Metastatic Pancreatic Carcinoma in the Ovary (tissue), 1 donor: ENCODE results near the gene SDHAF2.

GRCh38 chr11:60992690-60993530, 21.4 kb downstream of the CD6 start:
- PRO-cap: no peak

GRCh38 chr11:61127533-61127993, 25.3 kb downstream of the CD5 start:
- PRO-cap: no peak

GRCh38 chr11:61134201-61134767, 26.9 kb downstream of the VPS37C start:
- PRO-cap: no peak

- PRO-cap: bidirectional peak, plus-strand start at chr11:61141844, minus-strand start at chr11:61141617
Observed at GRCh38 chr11:61141701-61142127, 19.5 kb downstream of the VPS37C start.

DNA sequence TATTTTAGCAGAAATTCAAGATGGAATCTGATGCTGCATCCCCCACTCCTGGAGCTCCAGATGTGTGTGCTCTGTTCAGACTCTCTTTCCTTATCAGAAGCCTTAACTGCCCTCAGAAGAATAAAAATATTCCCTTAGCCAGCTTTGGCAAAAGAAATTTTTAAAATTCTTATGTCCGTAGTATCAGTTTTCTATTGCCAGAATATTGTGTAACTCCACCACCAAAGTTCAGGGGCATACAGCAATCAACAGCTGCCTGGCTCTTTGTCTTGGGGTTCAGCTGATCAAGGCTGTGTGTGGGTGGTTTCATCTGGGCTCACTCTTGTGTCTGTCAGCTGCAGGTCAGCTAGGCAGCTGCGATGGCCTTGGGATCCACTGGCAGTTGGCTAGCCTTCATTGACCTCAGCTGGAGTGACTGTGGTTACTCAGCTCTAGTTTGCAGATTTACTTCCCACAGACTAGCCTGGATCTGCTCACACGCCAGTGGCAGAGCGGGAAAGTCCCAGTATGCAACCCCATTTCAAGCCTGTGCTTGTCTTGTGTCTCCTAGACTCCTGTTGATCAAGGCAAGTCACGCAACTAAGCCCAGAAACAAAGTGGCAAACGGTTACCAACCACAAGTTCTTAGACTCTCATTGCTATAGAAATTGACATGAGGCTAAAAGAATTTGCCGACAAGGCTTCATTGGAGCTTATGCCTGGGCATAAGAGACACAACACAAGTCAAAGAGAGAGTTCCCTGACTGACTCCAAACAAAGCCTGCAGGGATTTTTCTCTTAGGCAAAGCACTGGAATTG, 7.4 kb downstream of the TMEM138 start:
- PRO-cap: no peak

GRCh38 chr11:61401375-61402690, 9.4 kb downstream of the TMEM216 start:
- PRO-cap: no peak

DNA sequence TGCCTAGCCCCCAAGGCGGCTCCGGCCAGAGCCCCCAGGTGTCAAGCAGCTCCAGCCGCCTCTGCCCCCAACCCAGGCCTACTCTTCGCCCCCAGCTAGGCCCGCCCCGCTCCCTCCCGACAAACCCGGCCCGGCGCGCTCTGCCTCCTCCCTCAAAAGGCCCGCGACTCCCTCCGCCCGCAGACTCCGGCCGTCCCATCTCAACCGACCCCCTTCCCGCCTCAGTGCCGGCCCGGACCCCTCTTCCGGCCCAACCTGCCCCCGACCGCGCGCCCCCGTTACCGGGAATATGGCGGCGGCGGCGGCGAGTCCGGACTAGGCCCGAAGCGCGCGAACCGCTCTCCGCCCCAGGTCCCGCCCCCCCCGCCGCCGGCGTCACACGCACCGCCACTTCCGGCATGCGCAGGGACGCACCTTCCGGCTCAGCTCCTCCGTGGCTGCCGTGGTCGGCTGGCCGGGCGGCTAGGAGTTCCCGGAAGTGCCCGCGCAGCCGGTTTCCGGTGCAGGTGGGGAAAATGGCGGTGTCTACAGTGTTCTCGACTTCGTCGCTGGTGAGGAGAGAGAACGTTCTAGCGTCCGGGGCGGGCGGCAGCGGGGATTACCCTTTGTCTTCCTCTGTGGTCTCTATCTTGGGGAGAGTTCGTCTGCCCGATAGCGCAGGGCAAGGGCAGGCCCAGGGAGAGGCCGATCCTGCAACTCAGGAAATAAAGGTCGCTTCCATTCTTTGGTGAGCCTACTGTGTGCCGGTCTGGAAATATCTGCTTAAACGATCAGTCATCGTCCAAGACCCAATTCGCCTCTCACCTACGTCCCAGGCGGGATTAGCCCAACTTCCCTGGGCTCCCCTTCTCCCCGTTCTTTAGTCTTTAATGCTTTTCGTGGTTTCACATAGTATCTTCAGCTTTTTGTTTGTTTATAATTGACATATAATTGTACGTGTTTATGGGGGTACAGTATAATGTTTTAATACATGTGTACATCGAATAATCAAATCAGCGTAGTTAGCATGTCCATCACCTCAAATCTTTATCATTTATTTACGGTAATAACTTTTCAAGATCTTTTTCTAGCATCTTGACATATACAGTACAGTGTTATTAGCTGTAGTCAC, at the start of gene SDHAF2:
TSS of gene SDHAF2 (plus strand) at position 493 of the 1,111 bp plus-strand sequence.
- PRO-cap: bidirectional peak, plus-strand start at position 539 of the sequence, minus-strand start at position 364 of the sequence

GRCh38 chr11:61454183-61455027, 24.5 kb downstream of the SDHAF2 start:
- PRO-cap: no peak

- PRO-cap: no peak
Observed at GRCh38 chr11:61477122-61477523, 3.8 kb upstream of the PPP1R32 start.

- PRO-cap: no peak
Observed at GRCh38 chr11:61516214-61516908, 7.8 kb downstream of the LRRC10B start.

- PRO-cap: bidirectional peak, plus-strand start at chr11:61551905, minus-strand start at chr11:61551830
Observed at GRCh38 chr11:61551276-61552135, 29.4 kb downstream of the SYT7 start.

- PRO-cap: unidirectional peak, minus-strand start at chr11:61581473
Observed at GRCh38 chr11:61581421-61581985, 627 bp upstream of the SYT7 start.

DNA sequence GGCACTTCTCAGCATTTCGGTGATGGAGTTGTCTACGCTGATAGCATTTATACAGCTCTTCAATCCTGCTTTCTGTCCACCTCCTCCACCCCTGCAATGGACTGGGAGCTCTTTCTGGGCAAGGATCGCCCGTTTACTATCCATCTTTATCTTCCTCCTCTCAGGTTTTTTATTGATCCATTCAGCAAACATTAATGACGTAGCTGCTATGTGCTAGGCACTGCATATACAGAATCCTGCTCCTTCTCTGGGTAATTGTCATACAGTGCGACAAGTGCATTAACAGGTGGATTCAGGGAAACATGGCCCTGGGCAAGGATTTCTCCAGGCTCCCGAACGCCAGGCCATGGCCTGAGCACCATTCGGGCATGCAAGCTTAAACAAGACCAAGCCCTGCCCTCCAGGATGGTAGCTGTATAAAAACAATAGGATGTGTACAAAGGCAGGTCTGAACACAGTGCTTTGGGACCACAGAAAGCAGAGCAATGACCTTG, 9.0 kb upstream of the SYT7 start:
- PRO-cap: unidirectional peak, minus-strand start at position 148 of the sequence

DNA sequence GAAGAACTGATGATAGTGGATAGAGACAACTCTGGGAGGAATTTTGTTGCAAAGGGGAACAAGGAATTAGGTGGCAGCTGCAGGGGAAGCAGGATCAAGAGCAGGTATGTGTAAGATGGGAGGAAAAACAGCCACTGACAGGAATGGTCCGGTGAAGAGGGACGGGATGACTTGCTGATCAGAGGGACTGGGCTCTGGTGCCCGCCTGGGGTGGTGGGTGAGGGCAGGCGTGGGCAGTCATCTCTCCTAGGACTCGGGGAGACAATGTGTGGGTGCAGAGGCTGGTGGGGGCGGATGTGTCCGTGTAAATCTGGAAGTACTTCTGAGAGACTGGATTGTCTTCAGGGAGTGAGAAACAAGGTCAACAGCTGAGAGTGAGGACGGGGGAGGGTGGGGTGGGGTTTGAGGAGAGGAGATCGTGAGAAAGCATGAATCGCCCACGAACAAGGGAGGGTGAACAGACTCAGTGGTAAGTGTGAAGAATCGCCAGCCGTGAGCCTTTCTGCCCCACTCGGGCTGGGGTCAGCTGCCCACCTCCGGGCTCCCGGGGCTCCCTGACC, 13.6 kb upstream of the SYT7 start:
- PRO-cap: no peak

DNA sequence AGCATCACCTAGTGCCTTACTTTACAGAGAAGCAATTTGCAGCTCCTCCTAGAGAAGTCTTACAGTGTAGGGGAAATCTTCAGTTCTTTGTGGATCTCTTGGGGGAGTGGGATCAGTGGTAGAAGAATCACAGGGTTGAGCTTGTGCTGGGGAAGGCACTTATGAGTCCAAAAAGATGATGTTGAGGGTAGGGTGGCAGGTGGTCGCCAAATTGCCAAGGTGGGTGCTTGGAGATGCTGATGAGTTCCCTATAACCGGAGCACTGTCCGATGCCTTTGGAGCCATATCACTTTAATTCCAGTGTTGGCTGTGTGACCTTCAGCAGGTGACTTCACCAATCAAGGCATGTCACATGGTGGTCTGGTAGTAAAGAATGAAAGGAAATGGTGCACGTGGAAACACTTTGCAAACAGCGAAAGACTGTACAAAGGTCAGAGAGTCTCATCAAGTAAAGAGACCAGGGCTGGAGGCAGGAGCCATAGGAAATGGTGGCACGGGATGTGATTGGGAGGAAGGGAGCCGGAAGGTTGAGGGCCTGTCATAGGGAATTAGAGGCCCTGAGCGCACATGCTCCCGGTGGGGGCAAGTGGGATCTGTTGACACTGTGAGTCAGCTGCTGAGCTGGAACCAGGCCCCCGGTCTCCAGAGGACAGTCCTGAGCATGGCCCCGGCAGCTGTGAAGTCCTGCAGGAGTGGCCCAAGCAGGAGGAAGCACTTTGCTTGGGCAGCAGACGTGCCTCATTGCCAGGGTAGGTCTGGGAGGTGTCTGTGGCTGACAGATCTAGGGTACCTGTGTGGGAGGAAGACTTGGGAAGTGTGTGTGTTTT, 1.9 kb downstream of the DAGLA start:
- PRO-cap: no peak

- PRO-cap: no peak
Observed at GRCh38 chr11:61694989-61695850, 15.0 kb downstream of the DAGLA start.

DNA sequence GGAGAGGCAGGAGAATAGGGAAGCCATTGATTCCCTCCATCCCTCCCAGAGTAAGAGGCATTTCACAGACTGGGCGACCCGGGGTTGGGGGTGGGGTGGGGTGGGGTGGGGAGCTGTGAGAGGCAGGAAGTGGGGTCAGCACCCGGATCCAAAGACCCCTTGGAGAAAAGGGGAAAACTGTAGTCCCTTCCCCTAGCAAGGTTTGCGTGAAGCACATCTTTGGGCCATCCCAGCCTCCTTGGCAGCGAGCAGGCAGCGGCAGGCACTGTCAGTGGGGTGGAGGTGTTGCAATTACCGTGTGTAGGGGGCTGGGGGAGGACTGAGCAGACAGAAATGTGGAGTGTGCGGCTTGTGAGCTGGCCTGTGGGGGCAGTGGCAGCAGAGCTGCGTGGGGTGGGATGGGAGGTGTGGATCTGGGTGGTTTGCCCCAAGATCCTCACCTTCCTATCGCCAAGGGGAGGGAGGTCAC, 16.4 kb downstream of the DAGLA start:
- PRO-cap: no peak

DNA sequence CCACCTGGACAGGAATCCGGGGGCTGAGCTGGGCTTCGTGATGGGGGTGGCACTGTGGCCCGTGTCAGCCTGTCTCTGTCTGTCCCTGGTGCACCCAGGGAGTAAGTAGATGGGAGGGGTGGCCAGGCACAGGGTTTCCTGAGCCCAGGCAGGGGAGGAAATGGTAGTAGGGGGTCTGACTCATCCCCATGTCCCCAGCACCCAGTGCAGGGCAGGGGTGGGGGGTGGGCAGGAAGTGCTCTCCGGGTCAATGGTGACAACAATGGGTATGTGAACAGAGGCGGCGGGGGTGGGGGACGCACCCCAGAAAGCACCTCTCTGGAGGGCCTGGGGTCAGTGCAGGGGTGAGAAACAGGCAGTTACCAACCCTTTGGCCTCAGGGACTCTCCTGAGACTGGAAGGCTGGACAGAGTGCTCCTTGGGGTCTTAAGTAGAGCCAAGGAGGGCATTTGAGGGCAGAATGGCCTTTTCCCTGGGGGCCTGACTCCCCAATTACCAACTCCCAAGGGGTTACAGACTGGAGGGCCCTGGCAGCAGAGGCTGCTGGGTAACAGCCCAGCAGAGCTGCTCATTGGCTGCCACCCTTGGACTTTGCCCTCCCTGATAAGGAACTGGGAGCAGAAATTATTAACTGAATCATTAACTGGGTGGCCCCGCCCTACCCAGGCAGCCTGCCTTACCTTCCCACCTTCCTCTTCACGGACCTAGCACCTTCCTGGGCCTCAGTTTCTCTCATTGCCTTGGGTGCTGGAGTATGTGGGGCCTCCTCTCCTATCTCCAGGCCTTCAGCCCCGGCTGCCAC, 4.2 kb downstream of the MYRF start:
- PRO-cap: no peak

DNA sequence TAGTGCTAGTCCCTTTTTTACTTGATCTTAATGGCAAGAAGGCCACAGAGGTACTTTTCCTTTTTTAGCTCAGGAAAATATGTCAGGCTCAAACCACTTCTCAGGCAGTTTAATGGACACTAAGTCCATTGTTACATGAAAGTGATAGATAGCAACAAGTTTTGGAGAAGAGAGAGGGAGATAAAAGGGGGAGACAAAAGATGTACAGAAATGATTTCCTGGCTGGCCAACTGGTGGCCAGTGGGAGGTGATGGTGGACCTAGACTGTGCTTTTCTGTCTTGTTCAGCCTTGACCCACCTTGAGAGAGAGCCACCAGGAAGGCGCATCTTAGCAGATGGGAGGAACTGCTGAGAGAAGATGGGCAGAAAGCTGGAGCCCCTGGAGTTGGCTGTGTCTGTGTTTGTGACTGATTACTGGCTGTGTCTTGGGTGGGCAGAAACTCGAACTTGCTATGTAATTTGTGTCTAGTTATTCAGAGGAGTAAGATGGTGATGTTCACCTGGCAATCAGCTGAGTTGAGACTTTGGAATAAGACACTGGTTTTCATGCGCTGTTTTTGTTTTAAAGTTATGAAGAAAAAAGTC, 4.0 kb downstream of the FEN1 start:
- PRO-cap: no peak

DNA sequence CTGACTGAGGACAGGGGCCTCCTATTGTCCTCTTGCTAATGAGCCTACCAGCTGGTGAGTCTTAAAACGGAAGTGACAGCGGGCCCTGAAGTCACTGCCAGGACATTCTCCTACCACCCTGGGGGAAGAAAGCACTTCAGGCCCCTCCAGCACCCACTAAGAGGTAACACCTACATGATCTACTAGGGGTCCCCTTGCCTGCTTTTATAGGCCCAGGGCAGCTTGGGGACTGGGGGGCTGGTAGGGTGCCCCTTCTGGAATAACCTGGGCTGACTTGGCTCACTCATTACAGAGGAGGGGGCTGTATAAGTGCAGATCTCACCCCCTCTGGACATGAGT, 9.8 kb downstream of the FADS3 start:
- PRO-cap: no peak